H9 (cell line): ENCODE measurements around a stretch of chr11.

GRCh38 chr11:128479729-128480587, 107.4 kb downstream of the ETS1 start:
- PRO-cap, result no peak

GRCh38 chr11:128504352-128505060, 82.9 kb downstream of the ETS1 start:
- PRO-cap, result no peak

DNA sequence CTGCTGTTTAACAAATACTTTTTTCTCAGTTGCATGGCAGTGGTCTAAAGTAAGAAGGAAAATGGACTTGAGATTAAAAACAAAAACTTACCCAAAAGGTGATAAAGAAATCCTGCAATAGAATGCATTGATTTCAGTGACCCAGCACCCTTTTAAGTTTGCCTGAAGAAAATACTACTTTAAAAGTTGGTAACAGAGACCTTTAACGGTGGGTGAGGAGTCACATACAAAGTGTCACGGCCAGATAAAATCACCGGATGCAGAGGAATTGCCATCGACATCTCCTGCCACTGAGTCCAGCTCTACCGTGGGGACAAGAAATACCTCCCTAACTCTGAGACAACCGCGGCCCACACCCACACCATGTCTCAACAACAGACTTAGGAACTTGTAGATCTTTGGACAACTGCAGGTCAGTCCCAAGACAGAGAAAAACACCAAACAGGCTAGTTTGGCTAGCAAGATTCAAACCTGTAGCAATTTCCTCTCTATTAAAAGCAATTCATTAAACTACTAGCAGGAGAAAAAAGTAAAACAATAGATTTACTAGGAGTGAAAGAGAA, 728 bp downstream of the ETS1 start:
- PRO-cap, result no peak

GRCh38 chr11:128685921-128686694, 7.8 kb upstream of the FLI1 start:
- PRO-cap, result no peak

- PRO-cap, result no peak
Measured at GRCh38 chr11:128722968-128723641, 29.2 kb downstream of the FLI1 start.

DNA sequence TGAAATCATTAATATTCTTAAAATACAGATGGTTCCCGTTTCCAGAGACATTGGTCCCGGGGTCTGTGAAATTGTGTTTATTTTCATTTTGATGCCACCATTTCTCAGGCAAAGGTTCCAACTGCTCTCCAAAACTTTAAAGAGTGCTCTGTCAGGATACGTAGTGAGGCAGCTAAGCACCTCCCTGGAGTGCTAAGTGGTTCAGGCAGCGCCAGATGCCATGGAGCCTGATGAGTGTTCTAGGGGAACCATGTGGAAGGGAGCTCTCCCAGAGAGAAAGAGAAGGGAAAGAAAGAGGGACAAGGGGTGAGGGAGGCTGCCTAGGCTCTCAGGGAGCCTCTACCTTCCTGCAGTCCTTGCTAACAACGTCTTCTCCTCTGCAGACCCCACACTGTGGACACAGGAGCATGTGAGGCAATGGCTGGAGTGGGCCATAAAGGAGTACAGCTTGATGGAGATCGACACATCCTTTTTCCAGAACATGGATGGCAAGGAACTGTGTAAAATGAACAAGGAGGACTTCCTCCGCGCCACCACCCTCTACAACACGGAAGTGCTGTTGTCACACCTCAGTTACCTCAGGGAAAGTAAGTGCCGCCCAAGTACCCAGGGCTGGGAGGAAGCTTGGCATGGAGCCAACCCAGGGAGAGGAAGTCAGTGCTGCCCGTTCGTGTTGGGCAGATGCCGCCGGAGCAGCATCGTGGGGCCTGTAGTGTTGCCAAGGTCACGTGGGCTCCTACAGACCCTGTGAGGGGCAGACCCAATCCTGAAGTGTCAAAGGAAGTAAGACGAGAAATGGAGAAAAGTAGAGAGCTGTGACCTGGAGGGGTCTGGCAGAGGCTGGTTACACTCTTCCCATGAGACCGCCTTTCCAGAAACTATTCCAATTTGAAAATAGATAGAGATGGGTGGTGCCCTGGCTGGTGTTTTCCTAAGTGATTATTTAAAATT, 78.8 kb downstream of the FLI1 start:
- PRO-cap, result no peak

GRCh38 chr11:128828369-128829122, 38.5 kb downstream of the KCNJ1 start:
- PRO-cap, result no peak

DNA sequence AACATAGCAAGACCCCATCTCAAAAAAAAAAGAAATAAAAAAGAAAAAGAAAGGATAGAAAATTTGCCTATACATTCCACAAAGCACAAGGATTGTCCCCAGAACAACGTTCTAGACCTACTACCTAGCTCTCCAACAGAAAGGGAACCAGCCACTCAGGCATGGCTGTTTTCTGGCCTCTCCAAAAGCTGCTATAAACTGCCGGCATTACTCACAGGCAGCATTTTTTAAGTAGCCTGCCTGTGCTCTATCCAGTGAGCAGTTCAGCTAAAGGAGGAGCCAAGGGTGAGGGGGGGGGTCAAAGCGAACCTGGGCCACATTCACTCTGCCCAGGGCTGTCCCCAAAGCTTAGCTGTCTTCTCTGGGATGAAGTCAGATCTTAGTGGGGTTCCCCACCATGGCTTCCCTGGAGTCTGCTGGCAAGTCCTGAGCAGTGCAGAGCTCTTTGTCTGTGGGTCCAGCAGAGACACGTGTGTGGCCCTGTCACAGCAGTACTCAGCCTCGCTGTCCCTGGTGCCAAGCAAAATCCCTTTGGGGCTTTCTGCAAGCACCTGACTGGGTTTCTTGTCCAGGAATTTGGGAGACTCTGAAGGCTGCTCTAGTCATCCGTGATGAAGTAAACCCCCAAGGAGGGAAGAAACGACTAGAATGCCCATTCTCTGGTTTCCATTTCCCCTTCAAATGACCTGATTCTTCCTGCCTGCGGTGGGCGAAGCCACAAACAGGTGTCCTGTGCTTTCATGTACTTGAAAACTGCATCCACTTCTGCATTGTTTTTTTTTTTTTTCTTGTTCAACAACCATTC, 2.5 kb downstream of the KCNJ5 start:
- PRO-cap, result no peak

- PRO-cap, result unidirectional peak, minus-strand start at chr11:128906028
Measured at GRCh38 chr11:128905963-128906258, 14.8 kb downstream of the KCNJ5 start.

DNA sequence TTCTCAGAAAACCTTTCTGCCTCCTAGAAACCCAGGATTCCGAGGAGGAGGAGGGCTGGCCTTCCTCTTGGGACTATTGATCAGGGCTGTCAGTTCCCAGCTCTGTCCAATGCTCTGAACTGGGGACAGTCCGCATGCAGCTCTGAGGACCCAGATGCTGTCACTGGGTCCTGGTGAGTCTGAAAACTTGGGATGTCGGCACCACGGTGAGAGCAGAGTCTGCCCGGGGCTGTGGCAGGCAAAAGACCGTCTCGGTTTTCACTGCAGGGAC, 5.3 kb downstream of the TP53AIP1 start:
- PRO-cap, result no peak

DNA sequence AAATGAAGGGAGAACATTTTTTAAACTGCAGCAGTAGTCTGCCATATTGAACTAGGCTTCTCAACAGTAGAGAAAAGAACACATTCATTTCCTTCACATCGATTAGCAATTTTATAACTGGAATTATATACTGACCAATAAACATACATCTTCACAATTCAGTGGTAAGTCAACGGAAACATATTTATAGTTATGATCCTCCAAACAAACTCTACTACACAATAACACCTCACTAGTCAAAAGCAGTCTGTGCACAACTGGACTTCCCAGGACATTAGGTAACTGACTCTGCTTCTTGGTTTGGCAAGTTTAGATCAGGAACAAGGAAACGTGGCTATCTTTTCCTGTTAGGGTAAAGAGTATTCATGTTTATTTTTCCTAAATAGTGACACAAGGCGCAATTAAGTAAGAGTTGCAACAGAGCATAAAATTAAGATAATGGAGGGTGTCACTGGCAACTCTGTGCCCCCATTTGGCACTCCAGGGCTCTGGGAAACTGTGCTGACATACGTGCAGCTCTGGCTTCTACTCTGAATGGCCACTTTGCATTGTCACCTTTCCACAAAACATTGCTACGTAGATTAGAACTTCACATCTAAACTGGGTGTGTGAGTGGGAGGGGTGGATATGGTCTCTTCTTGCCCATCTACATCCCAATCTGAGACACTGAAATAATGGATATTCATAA, 70.2 kb upstream of the TP53AIP1 start:
- PRO-cap, result no peak

GRCh38 chr11:129315581-129316542, 59.8 kb upstream of the BARX2 start:
- PRO-cap, result no peak

DNA sequence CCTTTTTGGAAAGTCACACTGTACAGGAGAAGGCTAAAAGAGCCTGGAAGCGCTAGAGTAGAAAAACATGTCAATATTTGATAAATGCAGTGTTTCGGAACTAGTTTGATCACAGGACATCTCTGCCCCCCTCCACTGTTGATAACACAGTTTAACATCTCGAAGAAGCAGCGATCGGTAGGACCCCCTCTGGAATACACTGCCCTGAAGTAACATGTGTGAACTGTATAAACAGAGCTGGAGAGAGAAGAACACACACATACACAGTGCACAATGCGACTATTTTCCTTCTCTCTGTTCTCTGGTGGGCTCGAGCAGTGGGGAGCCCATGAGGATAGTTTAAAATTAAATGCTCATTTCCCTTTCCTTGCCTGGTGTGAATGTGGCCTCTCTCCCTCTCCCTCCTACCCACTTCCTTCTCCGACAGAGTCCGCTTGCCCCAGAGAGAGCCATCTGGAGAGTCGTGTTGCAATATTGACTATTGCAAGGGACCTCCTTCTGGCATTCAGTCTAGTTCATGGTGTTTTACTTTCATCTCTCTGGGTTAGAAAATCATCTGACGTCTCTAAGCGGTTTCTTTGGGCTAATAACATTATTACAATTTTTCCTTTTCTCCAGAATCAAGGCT, 51.7 kb upstream of the BARX2 start:
- PRO-cap, result no peak

- PRO-cap, result no peak
Measured at GRCh38 chr11:129440204-129440587, 64.5 kb downstream of the BARX2 start.

- PRO-cap, result no peak
Measured at GRCh38 chr11:129579769-129580146, 204.1 kb downstream of the BARX2 start.

DNA sequence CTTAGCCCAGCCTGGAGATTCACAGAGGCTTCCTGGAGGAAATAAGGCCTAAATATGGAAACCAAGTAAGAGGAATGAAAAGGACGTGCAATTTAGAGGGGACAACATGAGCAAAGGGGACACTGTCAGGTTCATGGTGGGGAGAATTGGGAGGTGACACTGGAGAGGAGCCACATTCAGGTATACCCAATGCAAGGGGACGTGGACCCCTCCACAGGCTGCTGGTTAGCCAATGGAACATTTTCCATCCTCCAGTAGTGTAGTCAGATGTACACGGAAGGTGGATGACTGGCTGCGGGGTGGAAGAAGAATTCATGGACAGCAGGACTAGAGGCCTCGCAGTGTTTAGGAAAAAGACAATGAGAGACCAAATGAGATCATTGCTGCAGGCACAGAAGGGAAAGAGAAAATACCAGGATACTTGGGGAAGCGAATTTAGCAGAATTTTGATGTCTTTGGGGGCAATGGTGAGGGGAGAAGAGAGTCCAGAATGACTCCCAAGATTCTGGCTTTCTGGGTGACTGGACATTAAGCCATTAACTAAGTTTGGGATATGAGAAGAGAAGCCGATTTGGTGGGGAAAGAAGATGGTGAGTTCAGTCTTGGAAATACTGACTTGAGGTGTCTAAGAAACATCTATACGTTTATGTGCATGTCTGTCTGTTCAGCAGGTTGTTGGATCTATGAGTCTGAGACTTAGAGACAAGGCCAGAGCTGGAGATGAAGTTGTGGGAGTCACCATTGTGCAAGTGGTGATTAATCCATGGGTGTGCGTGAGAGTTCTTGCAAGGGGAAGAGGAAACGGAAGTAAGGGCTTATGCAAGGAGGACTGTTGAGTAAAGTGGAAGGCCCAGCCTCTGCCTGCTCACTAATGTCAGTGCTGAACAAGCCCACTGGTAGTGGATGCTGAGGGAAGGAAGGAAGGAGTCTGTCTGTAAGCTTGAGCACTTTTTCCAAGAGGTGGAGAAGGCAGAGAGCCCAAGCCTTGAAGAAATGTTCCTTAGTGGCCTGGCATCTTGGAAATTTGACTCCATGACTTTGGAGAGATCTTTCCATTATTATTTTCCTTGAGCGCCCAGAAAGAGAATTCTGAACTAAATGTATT, 9.5 kb downstream of the TMEM45B start:
- PRO-cap, result no peak

GRCh38 chr11:129828215-129828854, 12.7 kb downstream of the TMEM45B start:
- PRO-cap, result no peak

DNA sequence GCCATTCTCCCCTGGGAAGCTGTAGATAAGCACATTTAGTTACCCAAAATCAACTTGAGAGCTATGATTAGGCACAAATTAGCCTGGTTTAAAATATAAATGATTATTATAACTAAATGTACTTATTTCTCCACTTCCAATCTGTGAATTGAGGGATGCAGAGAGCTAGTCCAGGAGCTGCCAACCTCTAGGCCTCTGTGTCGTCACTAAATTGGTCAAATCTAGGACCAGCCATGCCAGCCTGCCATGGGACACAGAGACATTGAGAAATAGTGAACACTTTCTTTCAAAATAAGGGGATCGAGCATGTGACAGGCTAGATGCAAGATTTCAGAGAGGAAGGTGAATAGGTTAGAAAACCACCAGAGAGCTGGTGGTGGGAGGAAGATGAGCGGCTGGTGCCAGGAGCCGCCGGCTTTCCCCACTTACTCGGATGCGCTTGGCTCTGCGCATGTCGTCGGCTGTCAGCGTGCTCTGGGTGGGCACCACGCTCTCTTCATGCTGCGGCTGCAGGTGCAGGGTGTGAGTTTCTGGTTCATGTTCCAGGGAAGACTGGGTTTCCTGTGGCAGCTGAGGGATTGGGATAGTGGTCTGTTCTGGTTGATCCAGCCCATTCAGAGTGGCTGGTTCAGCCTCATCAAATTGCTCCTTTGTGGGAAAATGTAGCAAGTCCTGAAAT, 35.3 kb upstream of the NFRKB start:
- PRO-cap, result no peak

DNA sequence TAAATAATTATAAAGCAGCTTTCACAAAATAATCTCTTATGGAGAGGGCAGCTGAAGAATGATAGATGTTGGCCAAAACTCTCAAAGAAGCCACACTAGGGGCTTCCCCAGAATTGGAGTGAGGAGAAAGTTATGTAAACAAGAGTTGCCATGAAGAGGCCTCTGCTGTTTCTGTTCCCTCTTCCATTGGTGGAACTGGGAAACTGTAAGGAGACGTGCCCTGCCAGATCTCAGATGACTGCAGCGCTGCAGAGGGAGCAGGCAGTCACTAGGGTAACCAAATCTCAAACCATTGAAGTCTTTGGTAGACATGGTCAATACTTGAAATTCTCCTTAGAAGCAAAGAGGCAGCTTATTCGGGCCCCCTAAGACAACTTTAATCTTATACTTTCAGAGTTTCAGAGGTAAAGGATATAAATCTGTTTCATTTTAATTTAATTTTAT, 19.4 kb upstream of the APLP2 start:
- PRO-cap, result no peak

DNA sequence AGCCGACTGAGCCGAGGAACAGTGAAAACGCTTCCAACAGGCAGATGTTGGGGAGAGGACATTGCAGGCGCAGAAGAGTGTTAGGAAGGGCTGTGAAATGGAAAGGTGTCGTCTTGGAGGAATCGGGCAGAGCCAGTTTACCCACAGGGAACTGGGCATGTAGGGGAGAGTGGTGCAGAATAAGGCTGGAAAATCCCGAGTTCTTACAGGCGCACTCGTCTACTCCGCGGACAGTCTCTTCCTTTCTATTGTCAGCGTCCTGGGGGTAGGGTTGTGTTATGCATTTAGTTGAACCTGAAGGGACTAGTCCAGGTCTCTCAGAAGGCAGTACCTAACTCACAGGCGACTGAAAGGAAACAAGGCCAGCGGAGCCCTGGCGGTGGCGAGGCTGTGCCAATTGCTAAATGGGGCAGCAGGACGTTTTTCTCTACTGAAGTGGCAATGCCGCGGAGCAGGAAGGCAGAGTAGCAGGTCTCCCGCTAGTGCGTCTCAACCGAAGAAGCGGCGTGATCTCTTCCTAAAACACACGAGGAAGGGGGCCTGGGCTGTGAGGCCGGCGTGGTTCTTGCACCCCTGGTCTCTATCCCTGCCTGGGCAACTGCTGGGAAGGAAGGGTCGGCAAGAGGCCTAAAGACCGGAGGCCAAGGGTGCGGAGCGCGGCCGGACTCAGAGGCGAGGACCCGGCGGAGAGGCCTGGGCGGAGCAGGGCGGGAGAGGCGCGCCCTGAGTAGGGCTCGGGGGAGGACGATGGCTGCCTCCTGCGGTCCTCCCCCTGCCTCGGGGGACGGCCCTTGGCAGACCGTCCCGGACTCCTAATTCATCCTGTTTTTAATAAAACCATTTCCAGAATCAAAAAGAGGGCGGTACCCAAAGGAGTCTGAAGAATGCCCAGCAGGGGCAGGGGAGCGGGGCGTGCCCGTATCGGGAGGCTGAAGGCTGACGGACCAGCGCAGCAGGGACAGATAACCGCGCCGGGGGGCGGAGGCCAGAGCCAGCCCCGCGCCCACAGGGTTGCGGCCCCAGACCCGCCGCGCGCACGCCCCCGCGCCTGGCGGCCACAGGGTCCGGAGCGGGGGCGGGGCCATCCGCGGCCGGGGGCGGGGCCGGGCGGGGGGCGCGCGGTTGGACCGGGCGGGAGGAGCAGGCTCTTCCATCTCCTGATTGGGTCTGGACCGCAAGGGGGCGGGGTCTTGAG, 700 bp upstream of the APLP2 start:
- PRO-cap, result bidirectional peak, plus-strand start at position 430 of the sequence, minus-strand start at position 245 of the sequence; bidirectional peak, plus-strand start at position 708 of the sequence, minus-strand start at position 603 of the sequence; bidirectional peak, plus-strand start outside the sequence, minus-strand start at position 1,050 of the sequence